ENCODE data around the gene CEP295NL.

- RRBS = no CpG with 5 or more reads among the region's 5 CpGs
CAGE:
- cytosol, long polyA plus RNA = no peak
- long polyA plus RNA = no peak
- nucleus, long polyA plus RNA = no peak
Measured at GRCh38 chr17:78895333-78895671, 7.7 kb downstream of the CEP295NL start.

- RRBS = no CpG with 5 or more reads among the region's 21 CpGs
CAGE:
- cytosol, long polyA plus RNA = no peak
- long polyA plus RNA = no peak
- nucleus, long polyA plus RNA = no peak
Measured at GRCh38 chr17:78902519-78903526, at the start of gene CEP295NL. CEP295NL (minus strand) TSS chr17:78903201.

- RRBS = no CpG with 5 or more reads among the region's 10 CpGs
CAGE:
- cytosol, long polyA plus RNA = no peak
- long polyA plus RNA = no peak
- nucleus, long polyA plus RNA = no peak
Measured at GRCh38 chr17:78951691-78952396, 26.7 kb upstream of the TIMP2 start.

DNA sequence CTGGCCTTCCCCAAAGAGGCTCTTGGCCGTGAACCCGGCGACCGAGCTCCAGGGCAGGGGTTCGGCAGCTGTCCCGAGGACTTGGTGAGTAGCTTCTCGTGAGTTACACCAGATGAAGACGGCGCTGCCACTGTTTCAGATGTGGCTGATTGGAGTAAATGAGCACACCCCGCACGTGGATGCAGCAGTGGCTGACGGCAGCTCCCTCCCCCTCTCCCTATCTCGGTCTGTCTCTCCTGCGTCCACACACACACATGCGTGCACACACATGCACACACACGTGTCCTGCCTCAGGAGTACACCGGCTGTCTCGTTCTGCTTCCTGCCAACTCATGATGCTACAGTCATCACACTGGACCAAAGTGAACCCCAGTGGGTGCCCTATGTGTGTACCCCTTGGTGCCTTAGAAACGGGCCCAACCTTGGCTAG lies 13.2 kb downstream of the LGALS3BP start:
- RRBS = no CpG with 5 or more reads among the region's 19 CpGs
CAGE:
- cytosol, long polyA plus RNA = no peak
- long polyA plus RNA = no peak
- nucleus, long polyA plus RNA = no peak

DNA sequence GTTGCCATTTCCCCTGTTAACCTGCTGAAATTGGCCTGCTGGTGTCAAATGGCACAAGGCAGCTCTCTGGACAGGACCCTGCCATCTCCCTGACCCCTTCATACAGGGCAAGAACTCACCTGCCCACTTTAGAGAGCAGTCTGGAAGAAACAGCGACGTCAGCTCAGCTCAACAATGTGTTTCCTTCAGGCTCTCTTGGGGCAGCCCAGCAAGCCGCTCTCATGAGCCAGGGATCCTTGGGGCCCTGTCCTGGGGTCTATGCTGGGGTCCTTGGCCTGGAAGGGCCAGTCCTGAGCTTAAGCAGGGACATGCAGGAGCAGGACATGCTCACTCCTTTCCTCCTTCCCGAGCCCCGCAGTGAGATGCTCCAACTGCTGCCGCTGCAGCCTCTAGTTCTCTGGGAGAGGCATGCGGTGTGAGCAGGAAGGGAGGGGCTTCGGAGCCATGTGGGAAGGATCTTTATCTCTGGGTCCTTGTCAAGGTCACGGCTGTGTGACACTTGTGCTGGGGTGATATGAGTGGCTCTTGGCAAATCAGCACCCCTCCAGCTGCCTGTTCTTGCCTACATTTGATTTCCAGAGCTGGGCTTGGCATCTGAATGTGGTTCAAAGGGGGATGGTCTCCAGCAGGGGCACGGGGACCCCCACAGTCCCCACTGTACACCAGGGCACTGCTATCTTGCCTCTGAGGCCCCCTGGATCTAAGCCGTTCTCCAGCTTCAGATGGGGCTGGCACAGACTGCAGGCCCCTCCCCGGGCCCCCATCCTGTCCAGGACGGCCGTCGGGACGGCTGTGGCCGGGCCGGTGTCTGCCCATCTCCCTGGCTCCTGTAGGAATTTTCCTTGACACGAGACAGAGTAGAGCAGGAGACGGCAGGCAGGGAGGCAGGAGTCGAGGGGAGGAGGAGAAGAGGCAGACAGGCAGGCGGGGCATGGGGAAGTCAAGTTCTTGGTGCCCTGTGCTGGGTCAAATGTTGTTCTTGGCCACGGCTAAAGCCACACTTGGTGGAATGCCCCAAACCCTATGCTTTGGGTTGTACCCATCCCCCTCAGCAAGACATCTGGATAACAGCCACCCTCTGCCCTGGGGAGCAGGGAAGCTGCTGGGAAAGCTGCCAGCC lies 3.6 kb downstream of the C1QTNF1 start:
- RRBS = 83% methylated on average over 6 of the region's 23 CpGs
CAGE:
- cytosol, long polyA plus RNA = no peak
- long polyA plus RNA = no peak
- nucleus, long polyA plus RNA = no peak

- RRBS = no CpG with 5 or more reads among the region's 11 CpGs
CAGE:
- cytosol, long polyA plus RNA = no peak
- long polyA plus RNA = no peak
- nucleus, long polyA plus RNA = no peak
Measured at GRCh38 chr17:79073373-79074083, 1.1 kb upstream of the ENGASE start.

- RRBS = no CpG with 5 or more reads among the region's 4 CpGs
CAGE:
- cytosol, long polyA plus RNA = no peak
- long polyA plus RNA = no peak
- nucleus, long polyA plus RNA = no peak
Measured at GRCh38 chr17:79224766-79225207, 150.2 kb downstream of the ENGASE start.

GRCh38 chr17:79388759-79389089 lies 222.1 kb downstream of the RBFOX3 start:
- RRBS = 42% methylated on average over 1 of the region's 11 CpGs
CAGE:
- cytosol, long polyA plus RNA = no peak
- long polyA plus RNA = no peak
- nucleus, long polyA plus RNA = no peak

- RRBS = no CpG with 5 or more reads among the region's 4 CpGs
CAGE:
- cytosol, long polyA plus RNA = no peak
- long polyA plus RNA = no peak
- nucleus, long polyA plus RNA = no peak
Measured at GRCh38 chr17:79745605-79745841, 14.8 kb downstream of the ENPP7 start.

GRCh38 chr17:79769990-79770389 lies 8.0 kb upstream of the CBX2 start:
- RRBS = no CpG with 5 or more reads among the region's 8 CpGs
CAGE:
- cytosol, long polyA plus RNA = no peak
- long polyA plus RNA = no peak
- nucleus, long polyA plus RNA = no peak

GRCh38 chr17:79789390-79789924 lies 7.4 kb downstream of the CBX8 start:
- RRBS = 5% methylated on average over 17 of the region's 45 CpGs
CAGE:
- cytosol, long polyA plus RNA = no peak
- long polyA plus RNA = no peak
- nucleus, long polyA plus RNA = no peak

- RRBS = 4% methylated on average over 50 of the region's 102 CpGs
CAGE:
- cytosol, long polyA plus RNA = no peak
- long polyA plus RNA = no peak
- nucleus, long polyA plus RNA = no peak
Measured at GRCh38 chr17:79812580-79813542, 16.0 kb upstream of the CBX8 start.

GRCh38 chr17:79813543-79813746 lies 16.6 kb upstream of the CBX8 start:
- RRBS = 1% methylated on average over 10 of the region's 25 CpGs
CAGE:
- cytosol, long polyA plus RNA = no peak
- long polyA plus RNA = no peak
- nucleus, long polyA plus RNA = no peak

DNA sequence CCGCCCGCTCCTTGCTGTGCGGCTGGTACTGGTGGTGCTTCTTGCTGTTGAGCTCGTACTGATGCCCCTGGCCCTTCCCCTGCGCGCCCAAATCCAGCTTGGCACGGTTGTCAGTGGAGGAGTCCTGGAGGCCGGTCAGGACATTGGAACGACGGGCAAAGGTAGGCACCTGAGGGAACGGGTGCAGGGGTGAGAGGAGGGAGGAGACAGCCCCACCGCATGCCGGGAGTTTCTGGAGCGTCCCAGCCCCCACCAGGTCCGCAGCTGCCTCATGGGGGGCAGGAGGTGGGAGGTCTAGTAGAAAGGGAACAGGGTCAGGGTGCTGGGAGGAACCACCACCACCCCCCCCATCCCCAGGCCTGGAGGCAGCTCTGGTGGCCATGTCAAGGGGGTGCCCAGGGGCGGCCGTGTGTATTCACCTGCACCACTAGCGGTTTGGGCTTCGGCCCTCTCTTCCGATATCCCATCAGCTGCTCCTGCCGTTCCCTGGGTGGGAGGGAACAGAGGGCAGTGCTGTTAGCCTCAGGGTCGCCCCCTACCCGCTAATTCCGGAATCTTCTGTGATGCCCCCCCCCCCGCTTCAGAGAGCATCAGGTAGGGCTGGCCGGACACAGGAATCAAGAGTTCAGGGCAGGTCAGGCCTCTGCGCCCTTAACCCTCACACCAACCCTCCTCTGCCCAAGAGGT lies 3.9 kb downstream of the CBX4 start:
- RRBS = 3% methylated on average over 8 of the region's 27 CpGs
CAGE:
- cytosol, long polyA plus RNA = no peak
- long polyA plus RNA = no peak
- nucleus, long polyA plus RNA = no peak

DNA sequence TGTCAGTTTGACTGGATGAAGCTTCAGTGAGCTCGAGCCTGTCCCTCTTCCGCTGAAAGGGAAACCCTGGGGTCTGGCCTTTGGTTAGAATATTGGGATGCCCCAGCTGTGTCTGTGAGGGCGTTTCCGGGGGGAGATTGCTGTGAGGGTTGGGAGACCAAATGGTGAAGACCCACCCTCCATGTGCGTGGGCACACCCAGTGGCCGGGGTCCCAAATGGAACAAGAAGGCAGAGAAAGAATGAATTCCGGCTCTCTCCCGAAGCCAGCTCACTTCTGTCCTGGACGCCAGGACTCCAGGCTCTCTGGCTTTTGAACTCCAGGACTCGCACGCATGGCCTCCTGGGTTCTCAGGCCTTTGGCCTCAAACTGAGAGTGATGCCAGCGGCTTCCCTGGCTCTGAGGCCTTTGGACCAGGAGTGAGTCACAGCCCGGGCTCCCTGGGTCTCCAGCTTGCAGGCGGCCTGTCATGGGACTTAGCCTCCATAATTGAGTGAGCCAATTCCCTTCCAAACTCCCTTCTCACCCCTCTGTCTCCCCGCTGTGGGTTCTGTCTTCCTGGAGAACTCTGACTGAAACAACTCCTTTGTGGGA lies 49.6 kb upstream of the CBX4 start:
- RRBS = 98% methylated on average over 3 of the region's 15 CpGs
CAGE:
- cytosol, long polyA plus RNA = no peak
- long polyA plus RNA = no peak
- nucleus, long polyA plus RNA = no peak

DNA sequence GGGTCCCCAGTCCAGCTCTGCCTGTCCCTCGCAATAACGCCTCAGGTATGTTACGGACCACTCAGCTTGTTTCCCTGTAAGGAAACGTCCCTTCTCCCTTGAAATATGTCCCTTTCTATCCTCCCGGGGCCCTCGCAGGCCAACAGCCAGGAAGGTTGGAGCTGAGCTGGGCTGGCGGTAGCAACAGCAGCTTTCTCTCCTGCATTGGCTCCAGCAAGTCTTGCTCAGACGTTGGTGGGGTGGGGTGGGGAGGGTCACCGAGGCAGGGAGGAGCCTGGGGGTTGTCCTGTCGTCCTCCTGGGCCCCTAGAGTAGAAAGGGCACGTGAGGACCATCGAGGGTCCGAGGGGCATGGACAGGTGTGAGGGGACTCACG lies 80.3 kb upstream of the CBX4 start:
- RRBS = no CpG with 5 or more reads among the region's 14 CpGs
CAGE:
- cytosol, long polyA plus RNA = no peak
- long polyA plus RNA = no peak
- nucleus, long polyA plus RNA = no peak

DNA sequence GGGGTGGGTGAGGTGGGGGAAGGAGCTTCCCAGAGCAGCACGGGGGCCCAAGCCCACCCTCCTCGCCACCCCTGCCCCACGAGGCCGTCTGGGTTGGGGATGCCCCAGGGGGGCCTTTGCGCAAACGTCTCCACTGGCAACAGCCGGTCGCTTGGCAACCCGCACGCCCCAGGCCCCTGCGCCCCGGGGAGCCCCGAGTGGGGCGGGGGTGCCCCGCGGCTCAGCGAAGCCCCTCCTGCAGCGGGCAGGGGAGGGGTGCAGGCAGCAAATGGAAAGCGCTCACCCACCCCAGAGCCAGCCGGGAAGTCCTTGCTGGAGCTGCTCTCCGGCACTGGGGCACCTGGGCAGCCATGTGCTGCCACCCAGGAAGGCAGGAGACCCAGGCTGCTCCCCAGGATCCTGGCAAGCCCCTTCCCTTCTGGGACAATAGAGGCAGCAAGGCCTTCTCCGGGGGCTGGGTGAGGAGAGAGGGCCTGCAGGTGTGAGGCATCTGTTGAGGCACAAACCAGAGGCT lies 80.7 kb upstream of the CBX4 start:
- RRBS = 89% methylated on average over 6 of the region's 22 CpGs
CAGE:
- cytosol, long polyA plus RNA = no peak
- long polyA plus RNA = no peak
- nucleus, long polyA plus RNA = no peak

DNA sequence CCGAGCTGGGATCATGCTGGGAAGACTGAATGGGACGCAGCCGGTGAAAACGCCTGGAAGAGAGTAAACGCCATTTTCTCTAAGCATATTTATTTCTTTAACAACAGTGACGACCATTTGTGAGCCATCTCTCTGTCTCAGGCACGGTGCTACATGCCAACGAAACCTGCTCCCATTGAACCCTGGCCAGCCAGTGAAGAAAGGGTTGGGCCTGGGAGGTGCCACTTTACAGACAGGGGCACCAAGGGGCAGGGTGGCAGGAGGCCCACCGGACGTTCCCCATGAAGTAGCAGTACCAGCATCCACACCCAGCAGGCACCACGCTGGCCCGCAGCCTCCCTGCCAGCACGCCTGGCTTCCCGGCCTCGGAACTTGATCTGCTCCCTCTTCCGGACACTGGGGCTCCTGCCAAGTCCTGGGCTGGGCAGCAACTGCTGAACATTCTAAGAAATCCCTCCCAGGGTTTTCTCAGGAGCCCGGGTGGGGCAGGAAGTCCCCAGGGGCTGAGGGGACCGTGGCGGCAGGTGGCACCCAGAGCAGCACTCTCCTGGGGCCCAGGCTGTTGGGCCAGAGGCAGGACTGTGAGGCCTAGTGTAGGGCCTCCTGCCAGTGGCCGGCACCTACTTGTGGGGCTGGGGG lies 85.9 kb upstream of the CBX4 start:
- RRBS = 76% methylated on average over 8 of the region's 20 CpGs
CAGE:
- cytosol, long polyA plus RNA = no peak
- long polyA plus RNA = no peak
- nucleus, long polyA plus RNA = no peak

DNA sequence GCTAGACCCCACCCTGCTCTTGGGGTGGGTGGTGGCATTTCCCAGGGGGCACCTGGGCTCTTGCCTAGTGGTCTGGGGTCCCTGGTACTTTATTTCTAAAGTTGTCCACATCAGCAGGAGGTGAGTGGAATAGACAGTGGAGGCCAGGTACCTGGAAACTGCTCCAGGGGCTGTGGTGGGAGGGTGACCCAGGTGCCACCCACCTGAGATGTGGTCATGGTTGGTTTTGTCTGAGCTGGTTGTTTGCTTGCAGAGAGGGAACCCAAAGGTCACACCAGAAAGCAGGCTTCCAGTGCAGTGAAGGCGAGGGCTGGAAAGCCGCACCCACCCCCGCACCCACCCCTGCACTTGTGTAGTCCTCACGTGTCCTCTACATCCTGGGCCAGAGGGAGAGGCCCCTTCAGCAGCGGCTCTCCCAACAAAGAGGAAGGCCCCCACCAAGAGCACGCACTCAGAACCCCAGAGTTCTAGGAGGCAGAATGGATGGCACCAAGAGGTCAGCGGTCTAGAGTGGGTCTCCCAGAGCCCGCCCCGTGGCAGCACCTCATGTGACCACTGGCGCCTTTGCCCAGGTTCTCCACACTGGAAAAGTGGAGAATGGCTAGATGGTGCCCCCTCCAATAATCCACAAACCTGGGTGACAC lies 92.6 kb upstream of the CBX4 start:
- RRBS = no CpG with 5 or more reads among the region's 10 CpGs
CAGE:
- cytosol, long polyA plus RNA = no peak
- long polyA plus RNA = no peak
- nucleus, long polyA plus RNA = no peak

- RRBS = 91% methylated on average over 13 of the region's 44 CpGs
CAGE:
- cytosol, long polyA plus RNA = no peak
- long polyA plus RNA = no peak
- nucleus, long polyA plus RNA = no peak
Measured at GRCh38 chr17:79942411-79943576, 92.9 kb downstream of the TBC1D16 start.

All from H1 (cell line).